Suprapubic skin (tissue), 4 donors: ENCODE data around the gene SPATA6L.

DNA sequence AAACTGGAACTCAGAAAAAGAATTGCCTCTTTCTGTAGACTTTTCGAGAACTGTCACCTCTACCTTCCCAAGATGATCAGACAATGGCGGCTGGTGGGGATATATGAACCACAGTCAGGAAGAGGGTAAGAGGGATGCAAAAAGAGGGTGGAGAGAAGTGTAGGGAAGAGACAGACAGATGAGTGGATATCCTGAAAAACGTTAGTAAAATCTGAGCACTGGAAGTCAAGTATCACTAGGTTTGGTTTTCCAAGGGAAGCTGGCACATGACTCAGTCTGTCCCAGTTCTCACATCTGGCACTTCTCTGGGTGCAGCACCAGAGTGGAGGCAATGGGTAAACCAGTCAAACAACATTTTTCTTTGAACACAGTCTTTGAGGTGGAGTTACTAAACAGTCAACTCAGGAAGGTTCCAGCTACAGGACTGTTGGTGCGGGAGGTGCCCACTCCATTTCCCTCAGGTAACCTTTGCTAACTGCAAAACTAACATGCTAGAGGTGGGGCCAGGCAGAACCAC is 301.3 kb upstream of the RFX3 start:
- PRO-cap: no peak
- RAMPAGE, long total RNA, 4 experiments: no peak in any of the 4 experiments

DNA sequence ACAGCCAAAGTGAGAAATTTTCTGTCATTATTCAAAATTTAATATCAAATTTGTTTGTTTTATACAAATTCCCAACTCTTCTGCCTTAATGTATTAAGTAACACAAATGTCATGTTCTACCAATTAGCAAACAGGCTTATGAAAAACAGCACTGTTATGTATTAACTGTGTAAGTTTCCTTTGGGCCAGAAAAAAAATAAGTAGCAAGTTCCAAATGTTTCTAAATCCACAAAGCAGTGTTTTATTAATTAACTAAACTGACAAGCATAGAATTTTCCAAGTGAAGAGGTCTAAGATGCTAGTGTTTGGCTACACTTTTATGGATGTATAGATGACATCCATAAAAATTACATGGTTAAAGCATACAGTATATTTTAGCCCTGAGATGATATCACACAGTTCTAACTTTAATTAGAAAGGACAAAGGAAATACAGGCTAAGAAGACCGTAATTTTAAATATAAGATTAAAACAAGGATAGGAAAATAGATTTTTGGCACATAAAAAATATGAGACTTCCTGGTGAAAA is 234.4 kb downstream of the GLIS3 start:
- PRO-cap: no peak
- RAMPAGE, long total RNA, 4 experiments: no peak in any of the 4 experiments

DNA sequence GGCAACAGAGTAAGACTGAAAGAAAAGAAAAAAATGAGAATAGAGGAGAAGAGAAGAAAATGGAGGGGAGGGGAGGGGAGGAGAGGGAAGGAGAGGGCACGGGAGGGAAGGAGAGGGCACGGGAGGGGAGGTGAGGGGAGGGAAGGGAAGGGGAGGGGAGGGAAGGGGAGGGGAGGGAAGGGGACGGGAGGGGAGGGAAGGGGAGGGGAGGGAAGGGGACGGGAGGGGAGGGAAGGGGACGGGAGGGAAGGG is 23.7 kb downstream of the GLIS3 start:
- PRO-cap: no peak
- RAMPAGE, long total RNA, 4 experiments: no peak in any of the 4 experiments

DNA sequence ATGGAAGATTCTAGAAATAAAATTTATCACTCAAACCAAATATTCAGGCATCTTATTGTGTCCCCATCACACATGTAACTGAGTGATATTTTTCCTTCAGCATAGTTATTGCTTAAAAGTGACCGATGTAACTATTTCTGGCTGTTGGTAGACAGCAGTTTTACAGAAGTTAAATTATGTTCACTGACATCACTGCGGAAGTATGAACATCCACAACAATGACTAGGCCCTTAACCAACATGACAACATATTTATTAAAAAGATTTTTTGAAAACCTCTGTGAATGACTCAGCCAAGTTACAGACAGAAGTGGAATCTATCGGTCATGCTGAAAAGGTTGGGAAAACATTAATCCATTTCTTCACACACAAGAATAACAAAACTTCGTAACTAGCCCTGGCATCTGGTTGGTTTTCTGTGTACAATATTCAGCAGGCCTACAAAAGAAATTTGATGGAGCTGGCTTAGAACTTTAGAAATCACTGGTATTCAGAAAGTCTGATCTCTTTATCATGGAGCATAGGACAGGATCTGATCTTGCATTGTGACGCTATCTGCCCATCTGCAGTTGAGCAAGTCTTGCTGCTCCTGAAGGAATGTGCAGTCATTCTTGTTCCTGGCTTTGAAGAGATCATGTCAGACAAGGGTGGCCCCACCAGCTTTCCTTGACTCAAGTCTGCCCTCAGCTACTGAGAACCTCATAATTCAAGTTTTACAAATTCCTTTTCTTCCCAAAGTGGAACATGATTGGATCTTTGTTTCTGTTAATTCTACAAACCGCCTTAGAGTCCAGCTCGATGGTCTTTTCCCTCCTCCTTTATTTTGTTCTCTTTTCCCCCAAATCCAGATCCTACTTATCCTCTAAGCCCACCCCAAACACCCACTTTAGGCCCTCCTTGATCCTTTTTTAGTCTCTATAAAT is 6.4 kb downstream of the GLIS3 start:
- PRO-cap: no peak
- RAMPAGE, long total RNA, 4 experiments: no peak in any of the 4 experiments

- PRO-cap: no peak
- RAMPAGE, long total RNA, 4 experiments: no peak in any of the 4 experiments
These were observed 13.9 kb downstream of the SLC1A1 start for GRCh38 chr9:4504137-4504648.

DNA sequence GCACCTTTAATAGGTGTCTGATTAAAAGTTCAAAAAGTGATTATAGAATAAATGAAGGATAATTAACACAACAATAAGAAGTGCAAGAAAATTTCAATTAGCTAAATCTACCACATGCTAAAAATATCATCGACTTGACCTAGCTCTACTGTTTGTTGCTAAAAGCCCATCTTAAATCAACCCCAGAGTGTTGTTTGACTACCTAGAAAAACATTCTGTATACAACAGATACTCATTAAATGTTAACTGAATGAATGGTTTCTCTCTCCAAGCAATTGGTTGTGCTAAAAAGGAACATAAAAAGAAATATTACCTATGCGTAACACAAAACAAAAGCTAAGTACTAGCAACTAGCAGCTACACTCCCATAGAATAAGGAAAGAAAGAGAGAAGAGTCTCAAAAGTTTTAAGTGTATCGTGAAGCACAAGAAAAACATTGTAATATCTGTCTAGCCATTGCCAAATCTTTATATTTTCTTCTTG is 5.5 kb upstream of the PLPP6 start:
- PRO-cap: no peak
- RAMPAGE, long total RNA, 4 experiments: no peak in any of the 4 experiments

DNA sequence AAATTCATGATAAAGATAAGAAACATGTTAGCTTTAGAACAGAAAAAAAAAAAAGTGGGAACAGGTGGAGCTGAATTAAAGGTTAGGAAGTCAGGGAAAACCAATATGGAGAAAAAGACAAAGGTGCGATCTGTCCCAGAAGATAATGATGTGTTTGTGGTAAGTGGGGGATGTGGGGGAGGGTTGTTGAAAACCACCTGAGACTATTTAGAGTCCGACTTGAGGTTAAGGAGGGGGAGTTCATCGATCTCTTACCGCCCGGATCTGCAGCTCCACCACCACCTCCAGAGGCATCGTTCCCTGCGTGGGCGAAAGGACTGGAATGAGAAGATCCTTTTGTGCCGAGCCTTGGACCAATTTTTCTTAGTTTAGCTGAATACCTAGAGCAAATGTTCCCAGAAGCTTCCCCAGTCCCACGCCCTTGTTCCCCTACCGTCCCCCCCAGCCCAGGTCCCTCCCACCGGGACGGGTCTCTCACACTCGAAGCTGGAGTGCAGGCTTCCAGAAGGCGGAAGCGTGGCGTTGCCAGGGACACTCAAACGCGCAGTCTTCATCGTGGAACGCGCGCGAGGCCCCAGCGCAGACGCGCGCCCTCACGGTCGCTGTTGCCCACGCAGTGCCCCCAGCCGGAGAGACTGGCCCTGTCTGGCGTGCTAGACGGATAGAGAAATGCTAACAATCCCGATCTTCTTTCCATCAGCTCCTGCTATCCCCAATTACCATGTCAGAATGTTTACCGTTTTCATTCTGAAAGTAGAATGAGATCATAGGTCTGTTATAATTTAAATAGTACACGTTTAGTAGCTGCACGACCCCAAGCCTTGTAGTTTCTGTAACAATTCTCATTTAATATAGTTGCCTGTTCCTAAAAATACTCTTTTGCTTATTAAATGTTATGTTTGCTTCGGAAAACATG is at the start of gene SPATA6L:
SPATA6L (minus strand) TSS at position 524 of the 916 bp plus-strand sequence.
- PRO-cap: bidirectional peak, plus-strand start at position 504 of the sequence, minus-strand start at position 362 of the sequence
- RAMPAGE, long total RNA, 4 experiments: start-site peak on the minus strand in 3 of 4 experiments, centred at positions 429 to 545 of the sequence, 13 to 20 reads per replicate

GRCh38 chr9:4733416-4734307 is 7.3 kb downstream of the AK3 start:
- PRO-cap: no peak
- RAMPAGE, long total RNA, 4 experiments: no peak in any of the 4 experiments

DNA sequence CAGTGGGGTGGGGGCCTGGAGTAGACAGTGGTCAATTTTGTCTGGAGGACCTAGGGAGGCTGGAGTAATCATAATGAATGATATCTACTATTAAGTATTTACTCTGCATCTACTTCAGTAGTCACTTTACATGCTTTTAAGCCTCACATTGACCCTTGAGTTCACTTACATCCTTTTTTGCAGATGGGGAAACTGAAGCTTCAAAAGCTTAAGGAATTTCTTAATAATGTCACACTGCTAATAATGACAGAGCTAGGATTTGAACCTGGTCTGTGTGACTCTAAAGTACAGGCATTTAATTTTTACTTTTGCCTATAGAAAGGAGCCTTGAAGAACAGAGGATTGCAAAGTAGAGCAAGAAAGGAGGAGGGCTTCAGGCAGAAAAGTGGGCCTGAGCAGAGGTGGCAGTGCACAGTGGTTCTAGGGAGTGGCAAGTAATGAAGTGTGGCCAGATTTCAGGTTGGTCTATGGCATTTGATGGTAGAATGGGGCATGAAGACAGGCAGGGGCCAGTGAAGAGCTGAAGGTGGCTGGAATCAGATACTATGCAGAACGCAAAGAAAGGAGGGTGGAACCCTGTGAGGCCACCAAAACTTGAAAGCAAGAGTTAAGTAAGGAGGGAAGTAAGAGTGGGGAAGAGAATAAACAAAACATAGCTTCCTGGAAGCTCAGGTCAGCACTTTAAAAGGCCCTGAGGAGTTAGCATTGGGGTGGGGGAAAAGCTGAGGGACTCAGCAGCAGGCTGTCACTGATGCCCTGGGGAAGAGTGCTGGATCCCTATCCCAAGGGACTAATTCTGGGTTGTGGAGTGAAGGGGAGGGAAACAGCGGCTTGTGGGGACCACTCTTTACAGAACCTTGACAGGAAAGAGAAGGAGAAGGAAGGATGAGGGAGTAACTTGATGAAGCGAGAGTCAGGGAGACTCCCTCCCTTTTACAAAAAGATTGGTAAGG is 42.2 kb downstream of the RCL1 start:
- PRO-cap: no peak
- RAMPAGE, long total RNA, 4 experiments: start-site peak on the plus strand in 1 of 4 experiments, centred at position 301 of the sequence, 18 reads per replicate

- PRO-cap: no peak
- RAMPAGE, long total RNA, 4 experiments: no peak in any of the 4 experiments
These were observed 59.7 kb downstream of the RCL1 start for GRCh38 chr9:4852272-4852923.

- PRO-cap: no peak
- RAMPAGE, long total RNA, 4 experiments: no peak in any of the 4 experiments
These were observed 48.7 kb upstream of the JAK2 start for GRCh38 chr9:4936400-4936818.

DNA sequence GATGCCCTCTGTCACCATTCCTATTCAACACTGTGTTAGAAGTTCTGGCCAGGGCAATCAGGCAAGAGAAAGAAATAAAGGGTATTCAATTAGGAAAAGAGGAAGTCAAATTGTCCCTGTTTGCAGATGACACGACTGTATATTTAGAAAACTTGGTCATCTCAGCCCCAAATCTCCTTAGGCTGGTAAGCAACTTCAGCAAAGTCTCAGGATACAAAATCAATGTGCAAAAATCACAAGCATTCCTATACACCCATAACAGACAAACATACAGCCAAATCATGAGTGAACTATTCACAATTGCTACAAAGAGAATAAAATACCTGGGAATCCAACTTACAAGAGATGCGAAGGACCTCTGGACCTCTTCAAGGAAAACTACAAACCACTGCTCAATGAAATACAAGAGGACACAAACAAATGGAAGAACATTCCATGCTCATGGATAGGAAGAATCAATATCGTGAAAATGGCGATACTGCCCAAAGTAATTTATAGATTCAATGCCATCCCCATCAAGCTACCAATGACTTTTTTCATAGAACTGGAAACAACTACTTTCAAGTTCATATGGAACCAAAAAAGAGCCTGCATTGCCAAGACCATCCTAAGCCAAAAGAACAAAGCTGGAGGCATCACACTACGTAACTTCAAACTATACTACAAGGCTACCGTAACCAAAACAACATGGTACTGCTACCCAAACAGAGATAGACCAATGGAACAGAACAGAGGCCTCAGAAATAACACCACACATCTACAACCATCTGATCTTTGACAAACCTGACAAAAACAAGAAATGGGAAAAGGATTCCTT is 80.2 kb downstream of the INSL6 start:
- PRO-cap: no peak
- RAMPAGE, long total RNA, 4 experiments: no peak in any of the 4 experiments

DNA sequence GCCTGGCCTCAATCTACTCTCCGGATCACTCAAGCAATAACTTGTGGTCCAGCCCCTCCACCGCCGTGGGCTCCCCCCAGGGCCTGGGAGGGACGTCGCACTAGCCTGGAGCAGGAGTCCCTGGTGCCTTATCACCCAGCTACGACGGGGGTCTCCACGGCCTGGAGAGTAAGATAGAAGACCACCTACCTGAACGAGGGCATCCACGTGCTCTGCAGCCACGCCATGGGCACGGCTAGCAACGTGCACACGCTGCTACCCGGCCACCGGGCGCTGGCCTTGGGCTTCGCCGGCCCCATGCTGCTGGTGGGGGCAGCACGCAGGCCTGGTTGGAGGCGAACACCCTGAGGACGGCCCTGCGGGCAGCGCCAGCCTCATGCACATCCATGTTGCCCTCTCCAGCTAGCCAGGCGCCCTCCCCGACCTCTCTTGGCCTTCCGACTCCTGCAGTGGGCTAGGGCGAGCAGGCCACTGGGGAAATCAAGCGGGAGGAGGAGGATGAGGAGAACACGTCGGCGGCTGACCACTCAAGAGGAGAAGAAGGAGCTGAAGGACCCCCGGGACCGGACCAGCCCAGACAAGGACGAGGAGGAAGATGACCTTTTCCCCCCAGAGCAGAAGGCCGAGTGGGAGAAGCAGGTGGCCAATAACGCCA is 73.4 kb downstream of the INSL6 start:
- PRO-cap: no peak
- RAMPAGE, long total RNA, 4 experiments: no peak in any of the 4 experiments

DNA sequence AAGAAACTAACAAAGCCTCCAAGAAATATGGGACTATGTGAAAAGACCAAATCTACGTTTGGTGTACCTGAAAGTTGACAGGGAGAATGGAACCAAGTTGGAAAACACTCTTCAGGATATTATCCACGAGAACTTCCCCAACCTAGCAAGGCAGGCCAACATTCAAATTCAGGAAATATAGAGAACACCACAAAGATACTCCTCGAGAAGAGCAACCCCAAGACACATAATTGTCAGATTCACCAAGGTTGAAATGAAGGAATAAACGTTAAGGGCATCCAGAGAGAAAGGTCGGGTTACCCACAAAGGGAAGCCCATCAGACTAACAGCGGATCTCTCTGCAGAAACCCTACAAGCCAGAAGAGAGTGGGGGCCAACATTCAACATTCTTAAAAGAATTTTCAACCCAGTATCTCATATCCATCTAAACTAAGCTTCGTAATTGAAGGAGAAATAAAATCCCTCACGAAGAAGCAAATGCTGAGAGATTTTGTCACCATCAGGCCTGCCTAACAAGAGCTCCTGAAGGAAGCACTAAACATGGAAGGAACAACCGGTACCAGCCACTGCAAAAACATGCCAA is 51.2 kb downstream of the INSL6 start:
- PRO-cap: no peak
- RAMPAGE, long total RNA, 4 experiments: no peak in any of the 4 experiments

DNA sequence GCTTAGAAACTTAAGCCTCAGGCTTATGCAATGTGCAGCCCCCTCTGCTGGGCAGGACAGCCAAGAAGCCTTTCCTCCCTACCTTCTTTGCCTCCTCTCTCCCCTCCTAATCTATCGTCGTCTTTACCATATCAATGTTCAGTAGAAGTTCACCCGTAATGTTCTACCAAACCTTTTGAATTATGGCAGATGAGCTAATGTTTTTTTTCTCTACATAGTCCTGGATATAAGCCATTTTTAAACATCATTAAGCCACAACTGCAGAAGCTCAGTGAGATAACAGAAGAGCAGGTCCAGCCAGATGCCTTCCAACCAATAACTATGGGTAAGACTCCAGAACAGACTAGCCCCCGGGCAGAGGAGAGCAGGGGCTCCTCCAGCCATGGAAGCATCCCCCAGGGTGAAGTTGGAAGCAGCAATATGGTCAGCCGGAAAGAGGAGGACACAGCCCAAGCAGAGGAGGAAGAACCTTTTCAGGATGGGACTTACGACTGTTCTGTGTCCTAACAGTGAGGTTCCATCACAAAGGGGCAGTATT is 59.1 kb downstream of the ERMP1 start:
- PRO-cap: no peak
- RAMPAGE, long total RNA, 4 experiments: no peak in any of the 4 experiments

GRCh38 chr9:5892331-5892910 is 1.7 kb downstream of the MLANA start:
- PRO-cap: no peak
- RAMPAGE, long total RNA, 4 experiments: no peak in any of the 4 experiments

DNA sequence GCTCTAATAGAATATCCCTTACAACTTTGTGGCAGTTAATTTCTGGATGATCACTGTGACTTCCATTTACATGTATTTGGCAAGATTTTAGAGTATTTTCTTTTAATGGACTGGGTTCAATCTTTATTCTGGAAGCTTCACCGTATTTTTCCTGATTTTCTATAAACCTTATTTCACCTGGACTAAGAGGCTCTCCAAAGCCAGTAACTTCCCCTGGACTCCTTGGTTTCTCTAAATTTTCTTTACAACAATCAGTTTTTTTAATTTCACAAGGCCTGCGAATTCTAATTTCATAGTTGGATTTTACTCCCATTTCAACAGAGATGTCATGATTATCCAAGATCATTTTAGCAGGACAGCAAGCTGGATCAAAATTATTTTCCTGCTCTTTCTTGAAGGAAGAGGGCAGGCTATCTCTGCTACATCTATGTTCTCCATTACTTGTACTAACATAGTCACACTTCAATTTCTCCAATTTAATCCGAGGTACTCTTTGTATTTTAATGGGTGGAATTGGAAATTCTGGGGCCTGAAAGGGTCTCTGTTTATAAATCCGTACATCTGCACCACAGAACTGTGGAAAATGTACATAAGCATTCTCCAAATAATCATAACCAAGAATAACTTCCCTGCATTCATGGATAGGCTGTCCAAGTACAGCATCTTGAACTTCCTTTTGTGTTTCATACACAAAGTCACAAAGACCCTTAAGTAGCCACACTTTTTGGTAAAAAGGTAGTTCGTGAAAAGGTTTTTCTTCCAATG is 39.9 kb downstream of the KIAA2026 start:
- PRO-cap: no peak
- RAMPAGE, long total RNA, 4 experiments: no peak in any of the 4 experiments

GRCh38 chr9:6216906-6217258 is 1.3 kb downstream of the IL33 start:
- PRO-cap: no peak
- RAMPAGE, long total RNA, 4 experiments: no peak in any of the 4 experiments

GRCh38 chr9:6427600-6428004 is 14.6 kb downstream of the UHRF2 start:
- PRO-cap: no peak
- RAMPAGE, long total RNA, 4 experiments: no peak in any of the 4 experiments

DNA sequence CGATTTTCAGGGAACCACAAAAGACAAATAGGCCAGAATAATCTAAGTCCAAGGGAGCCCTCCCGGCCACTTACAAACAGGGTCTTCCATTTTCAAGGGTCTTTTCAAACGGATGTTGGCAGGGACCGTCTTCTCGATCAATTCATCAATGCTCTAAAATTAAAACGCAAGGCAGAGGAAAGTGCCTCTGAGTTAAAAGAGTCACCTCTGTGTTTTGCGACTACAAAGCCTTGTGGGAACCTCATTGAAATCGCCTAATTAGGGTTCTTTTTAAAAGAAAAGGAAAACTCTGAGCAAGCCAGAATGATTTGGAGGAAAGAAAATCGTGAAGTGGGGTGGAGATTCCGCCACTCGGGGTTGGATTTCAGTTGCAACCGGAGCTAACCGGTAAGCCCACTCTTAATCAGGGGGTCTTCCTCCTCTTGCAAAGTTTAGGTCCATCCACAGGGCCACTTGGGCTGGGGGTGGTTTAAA is 952 bp downstream of the GLDC start:
- PRO-cap: no peak
- RAMPAGE, long total RNA, 4 experiments: no peak in any of the 4 experiments